Ileum (tissue), 1 donor: ENCODE data around the gene SLMAP.

DNA sequence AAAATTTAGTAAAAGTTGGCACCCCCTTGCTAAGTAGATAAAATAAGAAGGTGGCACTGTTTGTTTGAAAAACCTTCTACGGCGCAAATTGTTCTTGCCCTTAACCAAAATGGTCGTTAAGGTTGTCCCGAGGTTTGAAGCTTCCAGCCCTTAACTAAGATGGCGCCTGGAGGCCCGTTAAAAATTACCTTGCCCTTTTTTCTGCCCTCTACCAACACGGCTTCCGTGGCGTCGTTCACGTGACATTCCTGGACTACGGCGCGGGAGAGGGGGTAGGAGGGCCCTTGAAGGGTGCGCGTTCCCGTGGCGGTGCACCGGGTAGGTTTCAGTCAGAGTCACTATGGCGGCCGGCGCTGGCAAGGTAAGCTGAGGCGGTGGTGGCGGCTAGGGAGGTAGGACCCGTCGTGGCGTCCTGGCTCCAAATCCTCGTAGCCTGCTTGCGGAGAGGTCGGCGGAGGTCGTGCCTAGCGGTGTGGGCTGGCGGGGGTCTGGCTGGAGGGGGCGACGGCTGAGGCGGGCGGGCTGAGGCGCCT is at the start of gene SLMAP:
SLMAP (plus strand) TSS at position 328 of the 533 bp plus-strand sequence.
- PRO-cap: unidirectional peak, plus-strand start at position 332 of the sequence

GRCh38 chr3:57782889-57783705 is 27.0 kb downstream of the SLMAP start:
- PRO-cap: no peak

GRCh38 chr3:57809511-57809905 is 53.4 kb downstream of the SLMAP start:
- PRO-cap: no peak

GRCh38 chr3:57857396-57858240 is 101.5 kb downstream of the SLMAP start:
- PRO-cap: no peak

- PRO-cap: no peak
Measured at GRCh38 chr3:58025848-58026642, 17.8 kb downstream of the FLNB start.

DNA sequence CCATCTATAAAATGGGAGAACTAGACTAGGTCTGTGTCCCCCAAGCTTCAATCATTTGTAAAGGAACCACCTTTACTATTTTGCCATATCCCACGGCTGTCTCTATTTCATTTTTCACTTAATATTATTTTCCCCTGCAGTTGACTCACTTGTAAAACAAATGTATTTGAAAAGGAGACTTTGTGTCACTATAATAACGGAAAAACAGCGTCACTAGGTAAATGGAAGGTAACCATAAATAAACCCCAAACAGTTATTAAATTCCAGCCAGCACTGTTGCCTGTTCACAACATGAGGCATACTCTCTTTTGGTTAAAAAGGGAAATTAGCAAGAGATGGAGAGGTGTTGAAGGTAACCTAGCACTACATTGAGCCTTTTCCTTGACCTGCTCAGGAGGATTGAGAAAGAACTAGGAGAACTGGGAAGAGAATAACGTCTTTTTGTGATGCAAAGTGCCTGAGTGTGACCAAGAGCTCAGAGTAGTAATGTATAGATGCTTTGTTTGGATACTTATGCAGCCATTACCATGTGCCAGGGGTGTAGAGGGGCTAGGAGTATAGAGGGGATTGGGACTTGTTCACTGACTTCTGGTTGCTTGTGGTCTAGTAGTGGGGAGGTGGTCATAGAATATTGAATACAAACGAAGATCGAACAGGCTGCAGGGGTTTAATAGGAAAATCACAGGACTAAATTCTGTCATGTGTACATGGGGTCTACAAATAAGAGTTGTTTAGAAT is 19.6 kb downstream of the FLNB start:
- PRO-cap: no peak

- PRO-cap: no peak
Measured at GRCh38 chr3:58065704-58066026, 57.4 kb downstream of the FLNB start.

DNA sequence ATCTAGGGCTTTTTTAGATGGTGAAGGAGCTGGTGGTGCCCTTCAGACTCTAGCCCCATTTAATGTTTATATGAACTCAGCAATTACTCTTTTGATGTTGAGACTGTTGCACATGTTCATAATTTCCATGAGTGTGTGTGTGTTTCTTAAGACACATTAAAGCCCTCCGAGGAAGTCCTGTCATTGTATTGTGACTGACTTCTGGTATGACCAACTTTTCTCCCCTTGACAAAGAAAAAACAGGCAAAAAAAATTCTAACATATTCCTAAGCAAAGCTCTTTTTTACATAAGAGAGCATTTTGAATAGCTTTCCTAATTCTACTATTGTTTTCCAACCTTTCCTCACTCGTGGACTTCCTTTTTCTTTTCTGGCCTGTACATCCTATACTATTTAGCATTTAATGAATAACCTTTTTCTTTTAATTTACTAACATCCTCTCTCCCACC is 91.7 kb downstream of the FLNB start:
- PRO-cap: no peak

GRCh38 chr3:58102896-58103774 is 94.9 kb downstream of the FLNB start:
- PRO-cap: no peak

- PRO-cap: no peak
Measured at GRCh38 chr3:58171393-58172461, 39.0 kb downstream of the DNASE1L3 start.

DNA sequence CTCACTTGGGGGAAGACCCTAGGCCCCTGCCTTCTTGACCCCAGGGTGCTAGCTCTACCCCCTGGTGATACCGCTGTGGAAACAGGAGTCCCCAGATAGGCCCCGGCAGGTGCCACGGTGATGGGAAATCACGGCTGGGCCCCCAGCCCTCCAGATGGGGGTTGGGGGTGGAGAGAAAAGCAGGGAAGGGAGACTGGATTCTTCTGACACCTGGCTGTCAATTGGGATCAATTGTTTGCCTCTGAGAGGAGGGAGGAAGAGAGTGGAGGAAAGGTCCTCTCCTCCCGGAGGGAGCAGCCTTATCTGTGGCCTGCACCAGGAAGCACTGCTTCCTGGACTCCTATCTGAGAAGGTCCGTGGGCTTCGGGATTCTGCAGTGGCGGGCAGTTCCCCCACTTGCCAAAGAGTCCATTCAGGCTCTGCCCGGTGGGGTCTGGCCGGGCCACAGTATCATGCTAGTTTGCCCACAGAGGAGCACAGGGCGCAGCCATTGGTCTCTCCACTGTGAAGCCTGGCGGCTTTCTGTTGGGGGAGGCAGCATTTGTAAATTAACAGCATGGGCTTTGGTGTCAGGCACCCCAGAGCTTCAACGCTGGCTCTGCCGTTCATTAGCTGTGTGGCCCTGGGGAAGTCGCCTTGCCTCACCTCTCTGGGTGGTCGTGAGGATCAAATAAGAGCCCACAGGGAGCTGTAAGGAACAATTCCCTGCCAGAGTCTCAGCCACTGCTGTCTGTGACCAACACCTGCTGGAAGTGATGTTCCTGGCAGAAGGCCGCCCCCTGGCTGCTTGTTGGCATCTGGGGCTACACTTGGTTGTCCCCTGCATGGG is 37.3 kb downstream of the DNASE1L3 start:
- PRO-cap: no peak

DNA sequence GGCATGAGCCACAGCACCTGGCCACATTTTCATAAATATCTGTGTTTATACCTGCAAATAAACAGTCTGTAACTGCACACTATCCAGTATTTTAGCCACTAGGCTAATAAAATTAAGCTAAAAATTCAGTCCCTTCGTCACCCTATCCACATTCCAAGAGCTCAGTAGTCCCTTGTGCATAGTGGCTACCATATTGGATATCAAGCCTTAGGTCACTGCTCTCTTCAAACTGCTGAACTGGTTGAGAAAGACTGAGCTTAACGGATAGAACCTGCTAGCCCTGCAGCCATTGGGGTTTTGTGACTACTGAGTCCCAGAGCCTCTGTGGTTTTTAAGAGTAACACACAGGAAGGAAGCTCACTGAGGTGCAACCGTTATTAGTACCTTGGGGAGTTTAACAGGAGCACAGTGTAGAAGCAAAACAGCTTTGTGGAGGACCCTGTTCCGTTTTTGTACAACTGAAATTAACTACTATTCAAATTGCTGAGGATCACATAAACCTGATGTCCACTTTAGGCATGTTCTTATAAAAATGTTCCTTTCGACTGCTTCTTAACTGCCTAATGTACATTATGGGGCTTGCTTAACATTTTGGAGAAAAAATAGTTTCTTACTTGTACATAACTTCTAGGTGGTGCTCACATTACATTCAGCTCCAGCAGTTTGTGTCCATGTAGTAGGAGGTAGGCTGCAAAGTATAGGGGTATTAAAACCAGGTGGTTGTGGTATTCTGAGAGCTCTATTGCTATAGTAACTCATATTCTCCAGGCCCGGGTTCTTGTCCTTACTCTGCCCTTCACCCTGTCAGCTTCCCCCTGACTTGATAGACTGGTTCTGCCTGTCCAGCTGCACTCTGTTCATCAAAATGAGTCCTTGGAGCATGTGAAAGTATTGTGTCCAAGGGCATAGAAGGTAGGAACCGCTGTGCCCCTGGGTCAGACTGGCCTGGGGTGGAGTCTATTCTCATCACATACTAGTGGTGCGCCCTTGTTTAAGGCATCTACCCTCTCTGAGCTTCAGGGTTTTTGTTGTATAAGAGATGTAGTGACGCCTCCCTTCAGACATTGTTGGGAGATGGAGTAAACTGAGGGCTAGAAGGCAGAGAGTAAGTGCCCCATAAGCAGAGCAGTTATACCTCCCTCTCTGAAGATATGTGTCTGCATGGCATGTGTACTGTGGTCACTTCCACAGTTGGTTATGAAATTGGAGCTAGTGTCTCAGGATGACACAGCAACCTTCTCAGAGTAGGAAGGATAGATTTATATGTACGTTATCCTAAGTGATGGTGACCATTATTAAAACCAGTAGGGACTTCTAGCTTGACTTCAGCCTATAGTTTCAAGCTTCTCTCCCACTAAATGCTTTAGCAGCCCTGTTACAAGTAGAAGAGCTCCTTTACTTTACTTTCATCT is 17.4 kb downstream of the PXK start:
- PRO-cap: no peak

- PRO-cap: no peak
Measured at GRCh38 chr3:58354958-58355482, 22.3 kb downstream of the PXK start.

DNA sequence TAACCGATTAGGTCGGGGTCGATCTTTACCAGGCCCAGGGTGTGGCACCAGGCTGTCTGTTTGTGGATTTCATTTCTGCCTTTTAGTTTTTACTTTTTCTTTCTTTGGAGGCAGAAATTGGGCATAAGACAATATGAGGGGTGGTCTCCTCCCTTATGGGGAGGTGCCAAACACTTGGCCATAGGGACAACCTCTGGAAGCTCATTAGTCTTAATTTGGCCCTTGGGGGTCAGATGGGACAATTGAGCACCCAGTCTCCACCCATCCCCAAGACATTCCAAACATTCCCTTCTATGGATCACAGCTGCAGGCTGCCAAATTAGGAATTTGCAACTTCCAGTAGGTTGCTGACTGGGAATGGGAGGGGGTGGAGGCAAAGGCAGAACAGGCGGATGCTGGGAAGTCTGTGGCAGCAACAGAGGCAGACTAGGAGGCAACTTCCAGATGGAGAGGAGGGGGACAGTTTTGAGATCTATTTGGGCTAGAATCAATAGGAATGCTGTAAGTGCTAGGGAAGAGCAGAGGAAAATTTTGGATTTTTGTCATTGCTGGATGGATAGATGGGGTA is 1.3 kb upstream of the PDHB start:
- PRO-cap: no peak

- PRO-cap: unidirectional peak, minus-strand start at chr3:58536379
Measured at GRCh38 chr3:58535834-58536563, 991 bp downstream of the ACOX2 start.

- PRO-cap: no peak
Measured at GRCh38 chr3:58620344-58620778, 43.2 kb upstream of the FAM107A start.

DNA sequence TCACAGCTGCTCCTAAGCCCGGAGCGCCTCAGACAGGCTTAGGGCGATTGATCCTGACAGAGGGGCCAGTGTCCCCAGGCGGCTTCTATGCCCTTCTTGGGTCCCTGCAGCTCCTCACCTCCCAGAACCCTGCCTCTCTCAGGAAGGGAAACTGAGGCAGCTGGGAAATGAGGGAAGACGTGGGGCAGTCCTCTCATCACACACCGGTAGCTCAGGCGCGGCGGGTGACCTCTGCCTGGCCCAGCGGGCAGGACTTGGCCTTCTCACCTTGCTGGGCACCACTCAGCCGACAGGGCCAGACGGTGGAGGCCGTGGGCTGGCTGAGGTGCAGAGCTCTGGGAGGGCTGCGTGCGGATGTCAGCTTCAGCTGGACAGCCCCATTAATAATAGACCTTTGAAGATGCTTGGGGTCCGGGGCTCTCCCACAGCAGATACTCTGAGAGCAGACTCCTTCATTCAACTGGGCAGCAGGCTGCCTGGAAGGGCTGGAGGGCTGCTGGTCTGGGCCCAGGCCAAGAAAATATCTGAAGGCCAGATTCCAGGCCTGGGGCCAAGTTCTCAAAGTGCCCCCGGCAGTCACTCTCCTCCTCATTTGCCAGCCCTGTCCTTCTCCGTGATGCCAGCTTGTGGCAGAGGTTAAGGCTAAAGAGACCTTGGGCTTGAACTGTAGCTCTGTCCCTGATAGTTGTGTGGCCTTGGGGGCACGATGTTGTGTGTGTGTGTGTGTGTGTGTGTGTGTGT is 39.3 kb downstream of the FAM3D start:
- PRO-cap: no peak

DNA sequence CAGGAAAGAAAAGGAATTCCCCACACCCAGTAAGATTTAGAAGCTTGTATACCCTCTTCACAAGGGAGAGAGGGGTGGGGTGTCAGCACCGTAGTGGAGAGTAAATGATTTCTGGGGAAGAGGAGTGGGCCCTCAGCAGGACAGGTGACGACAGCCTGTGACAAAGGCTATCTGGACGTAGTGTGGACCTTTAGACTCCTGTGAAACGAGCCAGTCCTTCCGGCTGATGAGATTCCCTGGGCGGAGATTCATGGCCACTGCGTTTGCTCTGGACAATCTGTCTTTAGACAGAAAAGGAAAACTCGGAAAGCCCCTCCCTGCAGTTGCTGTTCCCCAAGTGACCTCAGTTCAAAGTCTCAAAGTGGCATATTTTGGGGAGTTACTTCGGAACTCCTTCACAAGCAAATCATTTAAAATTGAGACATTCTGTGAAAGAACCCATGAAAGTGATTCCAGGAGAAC is 1.7 kb upstream of the FAM3D start:
- PRO-cap: bidirectional peak, plus-strand start at position 213 of the sequence, minus-strand start at position 95 of the sequence

- PRO-cap: no peak
Measured at GRCh38 chr3:58720747-58721058, 54.1 kb upstream of the FAM3D start.

GRCh38 chr3:59654022-59654387 is 604.2 kb upstream of the CFAP20DC start:
- PRO-cap: no peak